ENCODE measurements around the gene DCP2.

- PRO-cap: no peak
- RAMPAGE, long total RNA, 4 experiments: start-site peak on the plus strand in 1 of 4 experiments, at chr5:109767401-109767706 at its widest, 13 reads per replicate
These were observed 77.7 kb downstream of the MAN2A1 start for GRCh38 chr5:109767294-109767967.

GRCh38 chr5:109803833-109804323, 114.2 kb downstream of the MAN2A1 start:
- PRO-cap: no peak
- RAMPAGE, long total RNA, 4 experiments: no peak in any of the 4 experiments

DNA sequence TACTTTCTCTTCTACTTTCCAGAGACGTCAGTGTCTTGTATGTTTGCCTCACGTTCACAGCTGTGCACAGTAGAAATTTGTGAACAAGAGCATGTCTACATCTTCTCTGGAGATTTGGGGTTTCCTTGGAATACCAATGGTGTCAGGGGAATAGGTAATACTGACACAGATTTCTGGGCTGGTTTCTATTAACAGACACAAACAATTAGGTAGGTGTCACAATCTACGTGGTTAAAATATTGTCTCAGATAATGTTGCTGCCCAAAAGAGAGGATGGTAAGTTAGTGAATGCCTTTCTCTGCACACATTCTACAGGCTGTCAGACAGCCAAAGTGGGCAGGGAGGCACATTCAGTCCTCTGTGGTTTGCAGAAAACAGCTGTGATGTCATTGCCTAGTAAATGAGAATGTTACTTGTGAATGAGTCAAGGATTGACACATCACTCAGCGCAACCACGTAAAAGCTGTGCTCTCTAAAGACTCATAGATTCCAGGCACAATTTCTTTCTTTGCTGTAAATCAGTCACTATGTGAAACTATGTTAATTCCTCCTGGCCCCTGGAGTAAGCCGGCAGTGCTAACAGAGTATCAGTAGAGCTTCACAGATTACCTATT, 397.1 kb downstream of the MAN2A1 start:
- PRO-cap: no peak
- RAMPAGE, long total RNA, 4 experiments: no peak in any of the 4 experiments

DNA sequence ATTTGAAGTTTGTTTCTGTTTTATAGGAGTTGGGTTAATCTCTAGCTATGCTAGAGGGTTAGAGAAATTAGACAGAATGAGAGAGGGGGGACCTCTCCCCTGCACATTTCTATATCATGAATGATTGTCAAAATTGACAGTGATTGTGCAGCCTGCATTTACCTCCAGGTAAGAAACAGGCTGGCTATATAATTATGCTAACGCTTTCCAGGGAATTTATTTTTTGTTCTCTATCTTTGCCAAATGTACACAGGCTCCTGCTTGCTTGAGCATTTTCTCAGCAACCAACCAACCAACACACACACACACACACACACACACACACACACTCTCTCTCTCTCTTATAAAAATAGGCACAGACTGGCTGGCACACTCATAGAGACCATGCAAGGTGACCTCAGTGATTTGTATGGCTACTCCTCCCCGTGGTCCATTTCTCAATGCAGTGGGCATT, 415.8 kb downstream of the MAN2A1 start:
- PRO-cap: no peak
- RAMPAGE, long total RNA, 4 experiments: no peak in any of the 4 experiments

- PRO-cap: no peak
- RAMPAGE, long total RNA, 4 experiments: no peak in any of the 4 experiments
These were observed 457 bp upstream of the TMEM232 start for GRCh38 chr5:110726930-110727326.

DNA sequence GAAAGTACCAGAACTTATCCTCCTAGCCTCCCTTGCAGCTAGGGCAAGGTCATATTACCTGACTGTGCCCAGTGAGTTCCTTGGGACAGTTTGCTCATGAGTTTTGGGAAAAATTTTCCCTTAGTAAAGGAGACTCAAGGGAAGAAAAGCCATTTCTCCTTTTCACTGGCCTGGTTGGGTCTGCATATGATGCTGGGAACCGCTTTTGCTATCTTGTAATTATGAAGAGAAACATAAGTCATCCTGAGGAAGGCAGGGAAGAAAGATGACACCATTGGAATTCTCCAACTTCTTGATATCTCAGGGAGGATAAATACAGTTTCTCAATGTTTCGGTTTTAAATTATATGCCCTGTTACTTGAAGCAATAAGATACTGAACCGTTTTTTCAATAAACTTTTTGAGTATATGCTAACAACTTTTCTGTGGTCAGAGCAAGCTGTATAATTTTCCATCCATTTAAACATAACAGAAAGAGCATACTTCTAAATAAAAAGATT, 109.7 kb downstream of the STARD4 start:
- PRO-cap: no peak
- RAMPAGE, long total RNA, 4 experiments: no peak in any of the 4 experiments

DNA sequence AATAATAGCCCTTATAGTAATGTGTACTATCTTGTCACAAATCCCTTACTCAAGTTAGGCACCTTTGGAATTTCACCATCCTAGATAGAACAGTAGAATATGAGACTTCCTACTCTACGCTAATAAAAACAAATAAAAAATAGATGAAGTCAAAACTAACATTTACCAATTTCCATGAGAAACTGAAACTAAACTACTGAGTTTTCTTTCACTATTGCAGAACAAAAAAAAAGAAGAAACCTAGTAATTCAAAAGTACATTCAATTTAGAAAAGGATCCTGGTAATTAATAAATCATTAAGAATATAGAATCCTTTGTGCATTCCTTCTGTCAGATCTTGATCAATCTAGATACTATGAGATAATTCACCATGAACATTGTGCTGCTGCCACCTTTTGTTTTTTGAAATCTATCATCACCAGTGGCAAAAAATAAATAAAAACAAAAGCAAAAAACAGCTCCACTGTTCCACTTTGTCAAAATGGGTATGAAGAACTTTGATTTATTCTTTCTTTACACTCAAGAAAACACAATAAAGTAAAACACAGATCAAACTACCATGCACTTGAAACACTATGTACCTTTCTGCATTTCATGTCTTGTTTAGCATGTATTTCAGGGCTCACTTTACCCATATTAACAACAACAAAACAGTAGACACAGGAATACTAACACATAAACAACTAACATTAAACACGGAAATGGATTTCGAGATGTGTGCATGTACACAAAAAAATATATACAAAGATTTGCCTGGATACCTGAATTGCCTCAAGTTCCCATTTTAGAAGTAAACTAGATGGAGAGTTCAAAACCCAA, 13.8 kb downstream of the STARD4 start:
- PRO-cap: no peak
- RAMPAGE, long total RNA, 4 experiments: no peak in any of the 4 experiments

GRCh38 chr5:112160368-112161387, 258.4 kb downstream of the EPB41L4A start:
- PRO-cap: bidirectional peak, plus-strand start at chr5:112160866, minus-strand start at chr5:112160812
- RAMPAGE, long total RNA, 4 experiments: start-site peak on the plus strand in 2 of 4 experiments, at chr5:112160860-112160920 at its widest, 14 to 197 reads per replicate

DNA sequence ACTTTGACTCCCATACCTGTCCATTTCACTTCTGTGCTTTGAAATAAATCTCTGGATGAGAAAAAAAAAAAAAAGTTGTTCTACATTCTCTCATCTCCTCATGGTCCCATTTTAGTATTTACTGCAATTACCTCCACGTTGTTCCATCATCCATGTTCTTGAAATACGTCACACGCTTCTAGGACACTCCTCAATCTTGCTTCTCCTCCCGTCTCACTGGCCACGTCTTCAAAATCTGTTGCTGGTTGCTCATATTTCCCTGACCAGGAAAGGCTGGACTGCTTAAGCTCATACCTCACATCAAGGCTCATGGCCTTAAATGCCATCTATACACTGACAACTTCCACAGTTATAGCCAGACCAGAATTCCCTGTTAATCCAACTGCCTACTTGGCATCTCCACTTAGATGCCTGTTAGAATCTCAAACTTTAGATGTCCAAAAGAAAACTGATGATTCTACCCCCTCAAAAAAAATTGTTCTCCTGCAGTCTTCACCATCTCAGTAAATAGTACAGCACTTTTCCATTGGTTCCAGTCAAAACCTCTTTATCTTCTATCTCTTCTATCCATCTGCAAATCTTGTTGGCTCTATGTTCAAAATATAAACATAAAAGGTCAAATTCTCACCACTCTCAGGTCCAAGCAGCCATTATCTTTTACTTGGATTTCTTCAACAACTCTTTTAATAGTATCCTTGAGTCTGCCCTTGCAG, 132.1 kb downstream of the EPB41L4A start:
- PRO-cap: no peak
- RAMPAGE, long total RNA, 4 experiments: no peak in any of the 4 experiments

GRCh38 chr5:112921470-112921901, 541 bp downstream of the REEP5 start:
- PRO-cap: bidirectional peak, plus-strand start at chr5:112921809, minus-strand start at chr5:112921544
- RAMPAGE, long total RNA, 4 experiments: start-site peak on the minus strand in 1 of 4 experiments, at chr5:112921496-112921703 at its widest, 17 reads per replicate

DNA sequence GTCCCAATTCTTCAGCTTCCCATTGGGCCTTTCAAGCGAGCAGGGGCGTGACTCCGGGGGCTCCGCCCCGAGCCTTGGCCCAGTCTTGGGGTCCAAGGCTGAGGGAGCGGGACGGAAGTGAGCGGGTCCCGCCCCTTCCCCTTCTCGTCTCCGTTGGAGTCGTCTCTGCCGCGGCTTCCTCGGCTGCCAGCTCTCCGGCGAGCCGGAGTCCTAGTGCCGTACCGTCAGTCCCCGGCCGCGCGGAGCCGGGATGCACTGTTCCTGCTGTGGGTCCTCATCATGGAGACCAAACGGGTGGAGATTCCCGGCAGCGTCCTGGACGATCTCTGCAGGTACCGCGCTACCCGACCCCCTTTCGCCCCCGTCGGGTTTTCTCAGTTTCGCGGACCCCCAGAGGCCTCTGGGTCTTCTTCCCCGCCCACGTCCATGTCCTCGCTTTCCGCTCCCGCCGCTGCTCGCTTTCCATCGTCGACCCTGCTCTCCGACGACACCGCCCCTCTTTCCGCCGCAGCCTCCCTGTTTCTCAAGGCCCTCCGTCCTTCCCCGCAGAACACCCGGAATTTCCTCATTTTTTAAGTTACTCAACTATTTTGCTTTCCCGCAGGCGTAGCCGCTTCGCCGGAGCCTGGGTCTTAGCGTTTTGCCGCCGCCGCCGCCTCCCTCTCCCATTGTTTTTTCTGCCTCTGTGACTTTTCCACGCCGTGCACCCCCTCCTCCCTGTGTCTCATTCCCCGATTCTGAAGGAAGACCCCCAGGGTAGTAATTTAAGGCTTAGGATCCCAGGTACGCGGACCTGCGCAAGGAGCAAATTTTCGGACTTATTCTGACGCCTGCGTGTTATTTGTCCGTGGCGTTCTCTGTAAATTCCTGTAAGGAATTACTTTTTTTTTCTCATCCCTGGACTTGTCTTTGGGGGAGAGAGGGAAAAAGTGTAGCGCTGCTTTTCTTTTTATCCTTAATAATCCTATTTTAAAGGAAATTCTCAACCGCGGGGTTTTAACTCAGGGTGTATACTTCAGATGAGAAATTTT, at the start of gene DCP2:
DCP2 (plus strand) TSS at position 144 of the 1,031 bp plus-strand sequence.
- PRO-cap: bidirectional peak, plus-strand start at position 82 of the sequence, minus-strand start outside the sequence
- RAMPAGE, long total RNA, 4 experiments: start-site peak on the plus strand in 3 of 4 experiments, centred at positions 114 to 142 of the sequence, 35 to 318 reads per replicate

GRCh38 chr5:113151171-113151537, 174.6 kb downstream of the DCP2 start:
- PRO-cap: no peak
- RAMPAGE, long total RNA, 4 experiments: start-site peak on the minus strand in 1 of 4 experiments, at chr5:113151344-113151358 at its widest, 10 reads per replicate

DNA sequence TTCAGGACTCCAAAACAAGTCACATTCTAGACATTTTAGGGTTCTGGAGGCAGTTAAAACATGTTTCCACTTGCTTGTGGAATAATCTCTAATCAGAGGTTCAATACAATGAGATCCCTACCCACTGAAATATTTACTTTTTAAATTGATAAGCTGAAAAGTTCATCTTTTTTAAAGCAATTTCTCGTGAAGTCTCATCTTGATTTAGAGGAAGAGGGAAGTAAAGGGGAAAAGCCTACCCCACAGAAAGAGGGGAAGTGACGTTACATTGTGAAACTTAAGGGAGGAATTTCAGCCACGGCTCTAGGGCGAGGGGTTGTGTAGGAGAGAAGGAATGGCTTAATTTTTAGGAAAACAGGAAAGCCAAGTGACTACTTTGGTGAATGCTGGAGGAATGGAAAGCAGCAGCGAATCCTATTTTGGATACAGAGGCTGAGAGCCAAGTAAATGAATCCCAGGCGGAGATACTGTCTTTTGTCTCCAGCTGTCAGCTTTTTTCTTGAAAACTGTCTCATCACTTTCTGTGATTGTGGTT, 188.6 kb downstream of the TSSK1B start:
- PRO-cap: no peak
- RAMPAGE, long total RNA, 4 experiments: no peak in any of the 4 experiments

DNA sequence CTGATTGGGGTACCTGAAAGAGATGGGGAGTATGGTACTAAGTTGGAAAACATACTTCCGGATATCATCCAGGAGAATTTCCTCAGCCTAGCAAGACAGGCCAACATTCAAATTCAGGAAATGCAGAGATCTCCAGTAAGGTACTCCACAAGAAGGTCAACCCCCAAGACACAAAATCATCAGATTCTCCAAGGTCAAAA, 116.4 kb downstream of the KCNN2 start:
- PRO-cap: unidirectional peak, plus-strand start at position 52 of the sequence
- RAMPAGE, long total RNA, 4 experiments: no peak in any of the 4 experiments

DNA sequence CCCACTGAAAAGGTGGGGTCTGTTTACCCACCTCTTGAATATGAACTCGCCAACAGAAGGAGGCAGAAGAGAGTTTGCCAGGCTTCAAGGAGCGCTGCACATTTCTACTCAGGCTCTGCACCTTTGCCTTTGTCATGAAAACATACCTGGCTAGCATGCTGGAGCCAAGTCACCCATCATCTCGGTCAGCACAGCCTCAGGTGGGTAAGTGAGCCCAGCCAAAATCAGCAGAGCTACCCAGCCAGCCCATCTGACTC, 157.8 kb downstream of the TRIM36 start:
- PRO-cap: no peak
- RAMPAGE, long total RNA, 4 experiments: no peak in any of the 4 experiments

DNA sequence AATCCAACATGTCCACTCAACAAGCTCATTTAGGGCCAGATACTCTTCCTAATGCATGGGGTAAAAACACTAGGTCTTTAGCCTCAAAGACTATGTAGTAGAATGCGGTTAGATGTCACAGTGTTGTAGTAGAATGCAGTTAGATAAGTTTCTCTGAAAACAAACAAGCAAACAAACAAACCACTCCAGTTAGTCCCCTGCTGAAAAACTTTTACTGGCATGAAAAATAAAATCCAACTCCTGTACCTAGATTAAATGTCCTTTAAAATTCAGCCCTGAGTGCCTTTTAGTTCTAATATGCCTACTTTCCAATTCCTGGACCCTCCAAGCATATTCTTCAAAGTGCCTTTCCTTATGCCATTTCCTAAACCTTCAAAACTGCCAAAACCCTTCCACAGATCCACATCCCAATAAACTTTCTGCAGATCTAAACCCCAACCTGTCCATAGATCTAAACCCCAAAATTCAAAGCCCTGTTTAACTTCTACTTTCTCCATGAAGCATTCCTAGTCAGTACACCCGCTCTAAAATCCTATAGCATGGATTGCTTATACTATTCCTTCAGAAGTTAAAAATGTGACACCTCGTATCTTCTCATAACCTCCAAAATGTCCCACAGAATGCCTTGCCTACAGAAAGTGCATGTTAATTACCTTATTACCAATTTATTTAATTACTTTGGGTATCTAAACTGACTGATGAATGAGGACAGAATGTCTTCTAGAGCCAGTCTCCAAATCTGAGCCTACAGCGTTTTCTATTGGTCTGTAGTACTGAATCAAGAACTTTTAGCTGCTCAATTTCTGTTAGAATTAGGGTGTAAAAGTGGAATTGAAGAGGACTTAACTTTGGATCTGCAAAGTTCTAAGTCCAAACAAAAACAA, 5.9 kb downstream of the FEM1C start:
- PRO-cap: no peak
- RAMPAGE, long total RNA, 4 experiments: start-site peak on the minus strand in 1 of 4 experiments, centred at position 391 of the sequence, 15 reads per replicate

DNA sequence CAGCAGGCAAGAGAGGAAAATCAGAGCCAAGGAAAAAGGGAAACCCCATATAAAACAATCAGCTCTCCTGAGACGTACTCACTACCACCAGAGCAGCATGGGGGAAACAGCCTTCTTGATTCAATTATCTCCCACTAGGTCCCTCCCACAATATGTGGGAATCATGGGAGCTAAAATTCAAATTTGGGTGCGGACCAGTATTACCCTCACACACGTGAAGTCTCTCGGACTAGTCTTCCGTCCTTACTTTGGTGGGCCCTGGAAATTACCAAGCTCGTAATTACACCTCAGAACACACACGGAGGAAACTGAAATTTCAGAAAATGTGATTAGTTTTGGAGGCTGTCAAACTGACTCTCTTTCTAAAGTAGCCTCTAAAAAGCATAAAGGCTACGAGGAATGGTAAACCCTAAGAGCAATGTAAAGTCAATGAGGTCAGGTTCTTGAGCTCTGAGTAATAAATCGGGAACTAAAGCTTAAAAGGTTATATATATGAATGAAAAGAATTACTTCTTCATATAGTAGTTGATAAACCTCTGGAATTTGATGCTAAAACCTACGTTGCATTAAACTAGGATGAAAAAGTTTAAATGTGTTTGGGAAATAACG, 806 bp upstream of the FEM1C start:
- PRO-cap: no peak
- RAMPAGE, long total RNA, 4 experiments: no peak in any of the 4 experiments

DNA sequence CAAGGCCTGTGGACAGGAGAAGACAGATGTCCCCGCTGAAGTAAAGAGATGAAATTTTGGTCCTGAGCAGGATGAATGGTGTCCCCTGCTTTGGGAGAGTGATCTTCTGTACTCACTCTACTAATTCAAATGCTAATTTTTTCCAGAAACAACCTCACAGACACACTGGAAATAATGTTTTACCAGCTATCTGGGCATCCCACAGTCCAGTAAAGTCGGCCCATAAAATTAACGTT, 69.0 kb upstream of the TMED7 start:
- PRO-cap: no peak
- RAMPAGE, long total RNA, 4 experiments: no peak in any of the 4 experiments

DNA sequence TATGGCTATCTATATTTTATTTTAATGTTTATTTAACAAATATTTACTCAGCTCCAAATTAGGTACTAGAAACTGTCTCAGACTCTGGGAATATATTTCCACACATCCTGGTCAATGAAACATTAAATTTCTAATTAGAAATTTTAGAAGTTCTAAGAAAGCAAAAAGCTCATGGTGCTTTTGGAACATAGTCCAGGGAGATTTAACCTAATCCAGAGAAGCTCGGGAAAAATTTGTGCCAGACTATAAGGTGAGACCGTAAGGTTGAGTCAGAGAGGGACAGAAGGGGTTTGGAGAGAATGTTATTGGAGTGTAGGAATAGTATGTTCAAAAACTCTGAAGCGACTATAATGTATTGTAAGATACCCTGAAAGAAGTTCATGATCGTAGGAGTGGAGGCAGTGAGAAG, 138.6 kb downstream of the COMMD10 start:
- PRO-cap: no peak
- RAMPAGE, long total RNA, 4 experiments: start-site peak on the plus strand in 1 of 4 experiments, centred at position 152 of the sequence, 6 reads per replicate

DNA sequence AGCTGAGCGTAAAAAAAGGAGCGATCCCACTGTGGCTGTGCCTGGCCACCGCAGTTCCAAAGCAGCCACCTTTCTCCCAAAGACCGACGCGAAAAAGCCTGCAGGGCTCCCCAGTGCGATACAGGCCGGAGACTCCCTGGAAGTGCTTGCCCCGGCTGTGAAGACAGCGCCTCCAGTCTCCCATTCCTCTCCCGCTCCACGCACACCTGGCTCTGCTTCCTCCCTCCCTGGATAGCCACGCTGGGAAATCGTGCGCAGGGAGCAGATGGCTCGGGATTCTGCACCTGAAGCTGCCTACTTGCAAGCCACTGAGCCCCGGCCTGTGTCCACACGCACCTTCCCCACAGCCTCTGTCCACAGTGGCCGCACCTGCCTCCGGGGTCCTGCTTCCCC, 2.3 kb downstream of the SEMA6A start:
- PRO-cap: no peak
- RAMPAGE, long total RNA, 4 experiments: no peak in any of the 4 experiments

All from gastroesophageal sphincter (tissue), 4 donors.